Bronchus fibroblast of lung (primary cell): ENCODE measurements around the genes C1orf53, DDX59 and KIF21B.

- RAMPAGE, long total RNA, result no peak
These were observed 20.0 kb downstream of the CFHR4 start for GRCh38 chr1:196907878-196908227.

- RAMPAGE, long total RNA, result no peak
These were observed 10.1 kb upstream of the CFHR2 start for GRCh38 chr1:196933329-196934043.

DNA sequence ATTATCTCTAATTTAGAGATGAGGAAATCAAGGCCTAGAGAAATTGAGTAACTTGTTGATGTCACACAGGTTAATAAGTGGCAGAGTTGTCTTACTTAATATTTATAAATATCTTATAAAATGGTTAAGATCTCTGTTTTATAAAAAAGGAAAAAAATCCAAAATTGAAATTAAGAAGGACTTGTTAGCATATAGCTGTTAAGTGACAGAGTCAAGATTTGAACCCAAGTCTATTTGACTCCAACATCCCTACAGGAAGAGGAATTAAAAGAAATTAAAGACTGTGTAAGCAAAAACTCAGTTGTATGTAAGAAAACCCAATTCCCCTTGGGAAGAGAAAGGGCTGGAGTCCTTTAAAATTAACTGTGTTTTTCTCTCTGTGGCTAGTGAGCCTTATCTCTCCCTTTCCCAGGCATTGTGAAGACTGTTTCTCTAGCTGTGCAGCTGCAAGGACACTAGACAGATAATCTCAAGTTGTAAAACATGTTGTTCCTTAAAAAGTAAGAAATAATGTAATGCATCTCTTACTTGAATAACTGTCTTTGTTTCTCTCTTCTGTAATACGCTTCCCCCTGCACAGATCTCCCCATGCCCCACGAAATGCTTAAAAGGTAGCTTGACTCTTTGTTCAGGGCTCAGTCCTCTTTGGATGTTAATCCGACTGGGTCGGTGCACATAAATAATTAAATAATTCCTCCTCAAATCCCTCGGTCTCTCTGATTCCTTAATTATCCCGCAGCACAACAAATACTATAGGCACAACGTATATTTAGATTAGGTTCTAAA is 29.9 kb upstream of the F13B start:
- RAMPAGE, long total RNA, result no peak

- RAMPAGE, long total RNA, result start-site peak on the plus strand at chr1:197902626-197902647, 50 and 32 reads in 2 replicates
These were observed at the start of gene C1orf53 for GRCh38 chr1:197901999-197903412. C1orf53 (plus strand) TSS chr1:197902630.

GRCh38 chr1:198120860-198121559 is 35.8 kb upstream of the NEK7 start:
- RAMPAGE, long total RNA, result no peak

GRCh38 chr1:198162432-198163219 is 5.8 kb downstream of the NEK7 start:
- RAMPAGE, long total RNA, result no peak

GRCh38 chr1:198277825-198278252 is 121.0 kb downstream of the NEK7 start:
- RAMPAGE, long total RNA, result no peak

- RAMPAGE, long total RNA, result no peak
These were observed 162.7 kb downstream of the NEK7 start for GRCh38 chr1:198319451-198320003.

- RAMPAGE, long total RNA, result no peak
These were observed 19.0 kb upstream of the PTPRC start for GRCh38 chr1:198619796-198620205.

- RAMPAGE, long total RNA, result no peak
These were observed 3.5 kb downstream of the PTPRC start for GRCh38 chr1:198642338-198642684.

DNA sequence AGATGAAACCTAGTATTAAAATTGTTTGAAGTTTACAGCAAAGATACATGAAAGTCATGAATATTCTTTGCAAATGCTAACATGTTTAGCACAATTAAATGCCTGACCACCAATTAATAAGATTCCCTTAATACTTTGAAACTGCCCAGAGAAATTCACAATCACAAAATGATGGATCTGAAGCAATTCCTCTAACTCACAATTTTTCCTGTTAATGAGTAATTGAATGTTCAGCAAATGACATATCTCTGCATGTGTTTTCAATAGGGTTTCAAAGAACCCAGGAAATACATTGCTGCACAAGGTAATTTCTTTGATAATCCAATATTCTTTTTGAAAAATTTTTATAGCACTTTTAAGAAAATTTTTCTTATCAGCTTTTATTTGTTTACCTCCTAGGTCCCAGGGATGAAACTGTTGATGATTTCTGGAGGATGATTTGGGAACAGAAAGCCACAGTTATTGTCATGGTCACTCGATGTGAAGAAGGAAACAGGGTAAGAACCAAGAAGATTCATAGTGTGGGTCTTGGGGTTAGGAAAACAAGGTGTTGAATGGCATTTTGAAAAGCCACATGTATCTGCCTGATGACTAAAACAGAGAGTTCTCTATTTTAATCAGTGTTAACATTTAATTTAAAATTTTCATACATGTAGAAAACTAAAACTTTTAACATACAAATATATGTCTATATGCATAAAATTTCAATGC is 95.2 kb downstream of the PTPRC start:
- RAMPAGE, long total RNA, result no peak

GRCh38 chr1:199669773-199670319 is 357.7 kb upstream of the NR5A2 start:
- RAMPAGE, long total RNA, result no peak

DNA sequence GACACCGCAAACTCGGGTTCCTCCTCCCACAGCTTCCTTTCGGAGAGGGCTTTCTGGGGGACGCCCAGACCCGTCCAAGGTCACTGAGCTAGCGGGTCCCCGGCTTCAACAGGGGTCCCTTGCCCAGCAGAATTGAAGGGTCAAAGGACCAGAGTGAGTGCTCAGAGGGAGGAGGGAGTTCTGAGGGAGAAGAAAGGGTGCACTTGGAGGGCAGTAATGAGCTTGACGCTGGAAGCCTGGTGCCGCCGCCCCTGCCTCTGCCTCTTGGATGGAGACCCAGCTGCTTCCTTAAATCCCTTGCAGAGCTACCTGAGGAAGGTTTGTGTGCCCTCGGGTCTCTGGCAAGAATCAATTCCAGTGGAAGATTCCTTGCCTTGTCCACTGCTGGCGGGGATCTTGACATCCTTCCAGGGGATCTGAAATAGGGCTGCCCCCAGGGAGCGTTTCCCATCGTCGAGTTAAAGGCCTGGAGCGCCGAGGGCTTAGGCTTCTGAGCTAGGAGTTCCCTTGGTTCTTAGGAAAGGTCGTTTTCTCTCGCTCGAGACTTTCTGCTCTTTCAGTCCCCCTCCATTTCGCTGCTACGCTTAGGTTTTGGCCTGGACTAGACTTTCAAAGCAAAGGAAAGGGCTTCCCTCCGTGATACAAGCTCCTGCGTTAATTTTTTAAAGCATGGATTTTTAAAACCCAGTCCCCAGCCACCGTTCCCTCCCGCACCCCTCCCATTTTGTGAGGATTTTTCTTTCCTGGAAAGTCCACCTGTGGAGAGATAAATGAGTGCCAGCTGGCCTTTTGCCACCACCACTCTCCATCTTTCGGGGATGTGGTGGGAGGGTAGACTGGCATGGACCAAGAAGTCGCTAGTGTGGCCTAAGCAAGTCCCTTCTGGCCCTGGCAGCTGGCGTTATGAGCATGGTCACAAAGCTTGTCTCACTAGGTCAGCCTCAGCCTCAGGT is 9.0 kb downstream of the NR5A2 start:
- RAMPAGE, long total RNA, result no peak

DNA sequence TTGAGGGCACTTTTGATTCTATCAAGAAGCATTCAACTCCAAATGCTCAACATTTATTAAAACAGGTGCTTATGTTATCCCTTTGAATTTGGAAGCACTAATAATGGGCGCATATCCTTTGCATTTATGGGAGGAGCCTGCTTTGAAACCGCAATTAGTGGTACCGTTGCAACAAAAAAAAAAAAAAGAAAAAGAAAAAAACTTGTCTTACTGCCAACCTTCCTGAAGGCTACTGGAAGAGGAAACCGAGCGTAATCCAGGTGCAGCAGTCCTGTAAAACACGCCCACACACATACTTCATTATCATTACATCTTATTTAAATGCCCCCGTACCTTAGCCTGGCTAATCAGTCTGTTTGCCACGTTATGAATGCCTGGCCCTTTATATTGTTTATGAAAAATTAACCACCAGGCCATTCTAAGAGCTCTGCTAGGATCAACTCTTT is 669 bp upstream of the ZNF281 start:
- RAMPAGE, long total RNA, result no peak

DNA sequence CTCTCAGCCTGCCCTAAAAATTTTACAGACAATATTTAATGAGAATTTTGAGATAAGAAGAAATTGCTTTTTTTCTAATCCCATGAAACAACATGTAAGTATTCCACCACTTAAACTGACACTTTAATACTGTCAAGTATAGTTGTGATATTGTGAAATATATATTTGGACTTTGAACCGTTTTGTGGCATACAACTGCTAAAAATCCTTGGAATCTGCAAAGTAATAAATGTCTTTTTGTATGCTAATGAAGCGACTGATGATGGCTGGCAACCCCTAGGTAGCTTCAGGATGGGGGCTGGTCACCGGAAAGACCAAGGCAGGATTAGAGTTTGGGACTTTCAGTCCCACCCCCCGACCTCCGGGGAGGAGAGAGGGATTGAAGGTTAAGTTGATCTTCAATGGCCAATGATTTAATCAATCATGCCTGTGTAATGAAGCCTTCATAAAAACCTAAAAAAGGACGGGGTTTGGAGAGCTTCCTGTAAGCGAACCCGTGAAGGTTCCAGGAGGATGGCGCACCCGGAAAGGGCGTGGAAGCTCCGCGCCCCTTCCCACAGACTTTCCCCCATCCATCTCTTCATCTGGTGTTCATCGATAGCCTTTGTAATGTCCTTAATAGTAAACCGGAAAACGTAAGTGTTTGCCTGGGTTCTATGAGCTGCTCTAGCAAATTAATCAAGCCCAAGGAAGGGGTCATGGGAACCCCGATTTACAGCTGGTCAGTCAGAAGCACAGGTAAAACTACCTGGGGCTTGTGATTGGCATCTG is 1.7 kb upstream of the ZNF281 start:
- RAMPAGE, long total RNA, result no peak

- RAMPAGE, long total RNA, result no peak
These were observed at the start of gene DDX59 for GRCh38 chr1:200669164-200670039. DDX59 (minus strand) TSS chr1:200669907.

DNA sequence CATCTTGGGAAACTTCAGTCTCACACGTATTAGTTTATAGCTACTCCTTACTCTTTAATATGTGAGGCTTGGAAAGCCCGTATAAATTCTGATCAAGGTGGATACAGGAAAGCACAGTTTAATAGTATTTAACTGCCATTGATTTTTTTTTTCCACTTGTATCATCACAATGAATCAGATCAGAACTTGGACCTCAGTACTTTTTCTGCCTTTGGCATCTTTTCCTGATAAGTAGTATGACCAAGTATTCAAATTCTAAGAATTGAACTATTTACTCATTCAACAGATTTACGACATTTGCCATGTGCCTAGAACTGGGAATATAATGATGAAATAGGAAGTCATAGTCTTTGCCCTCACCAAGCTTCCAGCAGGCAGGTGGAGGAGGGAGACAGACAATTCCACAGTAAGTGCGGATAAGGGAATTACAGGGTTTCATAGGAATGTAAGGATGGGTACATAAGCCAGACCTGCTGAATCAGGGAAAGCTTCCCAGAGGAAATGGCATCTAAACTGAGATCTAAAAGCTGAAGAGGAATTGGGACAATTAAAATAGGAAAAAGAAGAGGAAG is 5.1 kb upstream of the DDX59 start:
- RAMPAGE, long total RNA, result no peak

GRCh38 chr1:201023294-201024072 is at the start of gene KIF21B:
KIF21B (minus strand) TSS chr1:201023714.
- RAMPAGE, long total RNA, result no peak

DNA sequence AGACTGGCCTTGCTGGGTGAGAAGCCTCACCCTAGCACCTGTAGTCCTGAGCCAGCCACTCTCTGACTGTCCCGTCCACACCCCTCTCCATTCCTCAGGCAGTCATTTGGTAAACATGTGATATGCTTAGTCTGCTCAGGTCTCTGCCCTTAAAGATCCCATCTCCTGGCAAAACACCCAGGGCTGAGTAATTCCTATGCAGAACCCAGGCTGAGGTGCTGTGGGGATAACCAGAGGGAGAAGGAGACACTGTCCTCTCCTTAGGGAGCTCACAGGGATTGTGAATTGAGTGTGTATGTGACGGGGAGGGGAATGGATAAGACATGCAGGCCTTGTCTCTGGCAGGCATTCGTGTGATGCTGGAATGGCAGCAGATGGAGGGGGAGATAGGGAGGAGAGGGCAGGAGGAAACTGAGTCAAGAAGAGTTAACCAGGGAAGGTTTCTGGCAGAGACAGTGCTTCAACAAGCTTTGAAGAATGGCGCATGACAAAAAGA is 13.5 kb upstream of the IGFN1 start:
- RAMPAGE, long total RNA, result no peak

DNA sequence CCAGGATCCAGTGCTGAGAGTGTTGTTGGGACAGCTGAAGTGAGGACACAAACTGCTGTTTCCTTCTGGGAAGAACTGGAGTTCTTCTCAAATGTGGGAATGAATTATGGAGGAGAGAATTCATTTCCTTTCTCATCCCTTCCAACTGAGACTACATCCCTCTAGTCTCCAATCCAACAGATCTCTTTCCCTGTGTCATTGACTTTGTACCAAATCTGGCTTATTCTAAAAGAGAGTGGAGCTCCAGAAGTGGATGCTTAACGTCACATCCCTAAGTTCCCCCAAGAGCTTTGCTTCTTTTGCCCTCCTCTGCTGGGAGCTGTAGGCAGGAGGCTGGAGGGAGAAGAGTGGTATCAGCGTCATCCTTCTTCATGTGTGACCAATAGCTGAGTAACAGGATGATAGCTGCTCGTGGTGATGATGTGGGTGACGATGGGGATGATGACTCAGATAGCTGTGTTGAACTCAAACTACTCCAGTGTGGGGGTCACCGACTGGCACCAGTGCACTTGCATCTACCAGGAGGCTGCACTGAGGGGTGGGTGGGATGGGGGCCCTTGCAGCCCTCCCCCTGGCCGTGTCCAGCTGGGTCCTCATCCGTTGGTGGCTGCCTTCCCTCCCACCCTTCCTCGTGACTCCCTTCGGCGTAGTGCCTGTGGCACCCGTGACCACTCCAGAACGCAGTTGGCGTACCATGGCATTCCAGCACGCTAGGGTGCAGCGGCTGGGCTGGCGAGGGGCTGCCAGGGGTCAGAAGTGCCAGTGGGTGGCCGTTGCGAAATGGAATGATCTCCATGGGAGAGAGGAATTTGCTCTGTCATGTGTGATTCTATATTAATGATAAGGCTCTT is 1.0 kb downstream of the IGFN1 start:
- RAMPAGE, long total RNA, result no peak